ENCODE measurements around a stretch of chr12.

GRCh38 chr12:6533194-6533663 lies 1.1 kb upstream of the GAPDH start:
- PRO-cap, 6 experiments = peak in 6 of 6 experiments; most common plus-strand start chr12:6533559 (in 3); most common minus-strand start chr12:6533533 (in 3)
- RAMPAGE, long total RNA, 2 experiments = no peak in any of the 2 experiments
- RRBS = 3% methylated on average over 1 of the region's 11 CpGs

- PRO-cap, 6 experiments = peak in 1 of 6 experiments; most common plus-strand start chr12:6537989 (in 1); most common minus-strand start chr12:6537809 (in 1)
- RAMPAGE, long total RNA, 2 experiments = start-site peak on the minus strand in 2 of 2 experiments, at chr12:6537965-6538334 at its widest, 18 to 36 reads per replicate
- RRBS = no CpG with 5 or more reads among the region's 20 CpGs
These were observed 3.4 kb downstream of the GAPDH start for GRCh38 chr12:6537444-6538470.

GRCh38 chr12:6569191-6569735 lies 1.2 kb upstream of the NOP2 start:
- PRO-cap, 6 experiments = no peak in any of the 6 experiments
- RAMPAGE, long total RNA, 2 experiments = no peak in any of the 2 experiments
- RRBS = 100% methylated on average over 2 of the region's 15 CpGs

DNA sequence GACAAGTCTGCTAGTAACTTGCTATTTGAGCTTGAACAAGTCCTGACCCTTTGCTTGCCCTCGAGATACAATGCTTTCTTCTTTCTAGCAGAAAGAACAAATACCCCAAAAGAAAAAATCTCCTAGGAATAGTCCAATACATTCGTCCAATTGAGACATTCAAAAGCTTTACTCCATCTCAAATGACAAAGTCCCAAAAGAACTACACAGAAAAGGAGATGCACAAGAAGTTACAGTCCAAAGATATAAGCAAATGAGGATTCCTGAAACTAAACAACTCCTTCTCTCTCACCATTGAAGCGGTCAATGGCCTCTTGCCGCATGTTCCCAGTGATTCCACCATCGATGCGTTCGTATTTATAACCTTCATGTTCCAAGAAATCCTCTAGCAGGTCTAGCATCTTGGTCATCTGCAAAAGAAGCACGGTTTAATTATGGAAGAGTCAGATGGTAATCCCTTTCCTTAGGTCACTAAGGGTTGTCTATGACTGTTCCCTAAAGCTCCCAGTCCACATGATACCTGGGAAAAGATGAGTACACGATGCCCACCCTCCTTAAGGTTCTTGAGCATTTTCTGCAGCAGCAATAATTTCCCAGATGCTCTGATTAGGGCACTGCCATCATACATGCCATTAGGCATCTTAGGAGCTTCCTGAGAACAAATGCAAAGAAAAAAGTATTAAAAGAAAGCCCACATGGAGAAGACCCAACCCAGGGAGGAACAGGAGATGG lies 15.8 kb downstream of the CHD4 start:
- PRO-cap, 6 experiments = peak in 1 of 6 experiments; most common minus-strand start position 349 of the sequence (in 1)
- RAMPAGE, long total RNA, 2 experiments = no peak in any of the 2 experiments
- RRBS = no CpG with 5 or more reads among the region's 9 CpGs

GRCh38 chr12:6607973-6608891 lies 1.1 kb upstream of the CHD4 start:
- PRO-cap, 6 experiments = no peak in any of the 6 experiments
- RAMPAGE, long total RNA, 2 experiments = no peak in any of the 2 experiments
- RRBS = no CpG with 5 or more reads among the region's 10 CpGs

GRCh38 chr12:6631897-6632746 lies 3.6 kb downstream of the LPAR5 start:
- PRO-cap, 6 experiments = peak in 1 of 6 experiments; most common plus-strand start chr12:6632517 (in 1)
- RAMPAGE, long total RNA, 2 experiments = no peak in any of the 2 experiments
- RRBS = no CpG with 5 or more reads among the region's 22 CpGs

- PRO-cap, 6 experiments = peak in 1 of 6 experiments; most common plus-strand start chr12:6639444 (in 1)
- RAMPAGE, long total RNA, 2 experiments = no peak in any of the 2 experiments
- RRBS = no CpG with 5 or more reads among the region's 17 CpGs
These were observed 3.5 kb upstream of the LPAR5 start for GRCh38 chr12:6638828-6640008.

- PRO-cap, 6 experiments = no peak in any of the 6 experiments
- RAMPAGE, long total RNA, 2 experiments = no peak in any of the 2 experiments
- RRBS = no CpG with 5 or more reads among the region's 7 CpGs
These were observed 809 bp downstream of the ZNF384 start for GRCh38 chr12:6688390-6688741.

- PRO-cap, 6 experiments = no peak in any of the 6 experiments
- RAMPAGE, long total RNA, 2 experiments = no peak in any of the 2 experiments
- RRBS = 7% methylated on average over 11 of the region's 32 CpGs
These were observed 1.7 kb downstream of the PTMS start for GRCh38 chr12:6767564-6768472.

- PRO-cap, 6 experiments = no peak in any of the 6 experiments
- RAMPAGE, long total RNA, 2 experiments = no peak in any of the 2 experiments
- RRBS = 21% methylated on average over 26 of the region's 70 CpGs
These were observed 1.5 kb downstream of the LAG3 start for GRCh38 chr12:6773450-6774527.

DNA sequence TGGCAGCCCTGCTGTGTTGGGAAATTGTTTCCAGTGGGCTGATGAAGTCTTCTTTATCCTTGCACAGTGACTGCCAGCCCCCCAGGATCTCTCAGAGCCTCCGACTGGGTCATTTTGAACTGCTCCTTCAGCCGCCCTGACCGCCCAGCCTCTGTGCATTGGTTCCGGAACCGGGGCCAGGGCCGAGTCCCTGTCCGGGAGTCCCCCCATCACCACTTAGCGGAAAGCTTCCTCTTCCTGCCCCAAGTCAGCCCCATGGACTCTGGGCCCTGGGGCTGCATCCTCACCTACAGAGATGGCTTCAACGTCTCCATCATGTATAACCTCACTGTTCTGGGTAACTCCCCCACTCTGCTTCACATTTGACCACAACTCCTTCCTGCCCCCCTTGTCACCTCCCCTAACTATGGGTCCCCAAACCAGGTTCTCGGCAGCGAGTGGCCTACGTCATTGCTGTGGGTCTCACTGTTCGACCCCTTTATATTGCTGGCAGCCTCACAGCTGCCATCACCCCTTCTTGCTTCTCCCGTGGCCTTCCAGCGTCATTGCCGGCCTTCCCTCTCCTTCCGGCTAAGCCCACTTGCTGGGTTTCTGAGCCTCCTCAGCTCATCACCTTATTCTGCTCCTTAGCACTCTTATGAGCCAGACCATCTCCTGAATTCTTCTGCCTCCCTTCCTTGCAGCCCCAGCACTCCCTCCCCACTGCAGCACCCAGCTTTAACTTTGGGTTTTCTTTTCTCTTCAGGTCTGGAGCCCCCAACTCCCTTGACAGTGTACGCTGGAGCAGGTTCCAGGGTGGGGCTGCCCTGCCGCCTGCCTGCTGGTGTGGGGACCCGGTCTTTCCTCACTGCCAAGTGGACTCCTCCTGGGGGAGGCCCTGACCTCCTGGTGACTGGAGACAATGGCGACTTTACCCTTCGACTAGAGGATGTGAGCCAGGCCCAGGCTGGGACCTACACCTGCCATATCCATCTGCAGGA lies 2.5 kb downstream of the LAG3 start:
- PRO-cap, 6 experiments = no peak in any of the 6 experiments
- RAMPAGE, long total RNA, 2 experiments = no peak in any of the 2 experiments
- RRBS = no CpG with 5 or more reads among the region's 22 CpGs

DNA sequence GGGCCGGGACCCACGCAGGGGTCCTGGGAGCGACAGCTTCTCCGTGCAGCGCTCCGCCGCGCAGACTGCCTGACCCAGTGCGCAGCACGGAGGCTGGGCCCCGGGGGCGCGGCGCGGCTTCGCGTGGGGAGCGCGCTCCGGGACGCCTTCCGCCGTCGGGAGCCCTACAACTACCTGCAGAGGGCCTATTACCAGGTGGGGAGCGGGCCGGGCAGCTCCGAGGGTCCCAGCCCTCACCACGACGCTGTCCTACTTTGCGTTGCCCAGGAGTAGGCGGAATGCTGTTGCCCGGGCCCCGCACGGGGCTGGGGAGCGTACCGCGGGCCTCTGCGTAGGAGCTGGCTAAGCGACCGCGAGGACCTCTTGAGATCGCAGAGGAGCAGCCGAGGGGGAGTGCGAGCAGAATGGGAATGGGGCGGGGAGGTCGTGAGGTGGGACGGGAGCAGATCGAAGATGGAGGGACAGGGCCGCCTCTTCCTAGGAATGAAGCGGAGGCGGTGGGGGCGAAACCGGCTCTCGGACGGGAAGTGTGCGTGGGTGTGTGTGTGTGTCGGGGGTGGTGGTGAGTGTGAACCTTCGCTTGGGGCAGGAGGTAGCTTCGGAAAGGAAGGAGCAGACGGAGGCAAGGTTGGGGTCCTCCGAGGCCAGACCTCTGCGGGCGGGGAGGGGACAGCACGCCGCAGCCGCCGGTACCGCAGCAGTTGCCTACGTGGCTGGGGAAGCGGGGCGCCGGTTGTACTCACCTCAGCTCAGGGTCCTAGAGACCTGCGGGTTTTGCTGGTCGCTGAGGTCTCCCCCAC lies 737 bp downstream of the P3H3 start:
- PRO-cap, 6 experiments = peak in 6 of 6 experiments; most common plus-strand start position 91 of the sequence (in 2); most common minus-strand start position 715 of the sequence (in 5)
- RAMPAGE, long total RNA, 2 experiments = no peak in any of the 2 experiments
- RRBS = 1% methylated on average over 25 of the region's 74 CpGs

DNA sequence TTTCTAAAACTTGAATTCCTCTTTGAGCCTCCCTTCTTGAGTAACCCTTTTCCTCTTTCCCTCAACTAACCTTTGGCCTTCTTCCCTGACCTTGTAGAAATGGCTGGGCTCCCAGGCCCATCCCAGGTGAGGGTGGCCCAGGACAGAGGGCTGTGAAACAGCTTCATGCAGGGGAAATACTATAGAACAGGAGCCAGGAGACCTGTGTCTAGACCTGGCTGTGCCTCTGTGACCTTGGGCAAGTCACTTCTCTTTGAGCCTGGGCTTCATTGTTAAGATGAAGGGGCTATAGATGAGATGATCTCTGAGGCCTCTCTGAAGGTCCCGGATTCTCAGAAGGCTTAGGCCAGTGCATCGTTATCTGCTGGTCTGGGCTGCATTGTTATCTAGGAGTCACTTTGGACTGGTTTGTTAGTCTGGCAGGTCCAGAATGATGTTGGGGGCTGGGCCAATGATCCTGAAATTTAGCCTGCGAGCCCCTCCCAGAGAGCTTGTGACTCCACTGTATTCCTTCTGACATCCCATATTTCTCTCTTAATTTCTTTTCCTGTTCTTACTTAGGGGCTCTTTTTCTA lies 2.2 kb downstream of the ATN1 start:
- PRO-cap, 6 experiments = no peak in any of the 6 experiments
- RAMPAGE, long total RNA, 2 experiments = no peak in any of the 2 experiments
- RRBS = no CpG with 5 or more reads among the region's 3 CpGs

GRCh38 chr12:6936398-6937349 lies 7.1 kb upstream of the C12orf57 start:
- PRO-cap, 6 experiments = peak in 1 of 6 experiments; most common plus-strand start chr12:6936988 (in 1)
- RAMPAGE, long total RNA, 2 experiments = no peak in any of the 2 experiments
- RRBS = 24% methylated on average over 7 of the region's 29 CpGs

- PRO-cap, 6 experiments = peak in 1 of 6 experiments; most common plus-strand start chr12:6939080 (in 1)
- RAMPAGE, long total RNA, 2 experiments = no peak in any of the 2 experiments
- RRBS = 59% methylated on average over 3 of the region's 24 CpGs
These were observed 4.9 kb upstream of the C12orf57 start for GRCh38 chr12:6938647-6939562.

DNA sequence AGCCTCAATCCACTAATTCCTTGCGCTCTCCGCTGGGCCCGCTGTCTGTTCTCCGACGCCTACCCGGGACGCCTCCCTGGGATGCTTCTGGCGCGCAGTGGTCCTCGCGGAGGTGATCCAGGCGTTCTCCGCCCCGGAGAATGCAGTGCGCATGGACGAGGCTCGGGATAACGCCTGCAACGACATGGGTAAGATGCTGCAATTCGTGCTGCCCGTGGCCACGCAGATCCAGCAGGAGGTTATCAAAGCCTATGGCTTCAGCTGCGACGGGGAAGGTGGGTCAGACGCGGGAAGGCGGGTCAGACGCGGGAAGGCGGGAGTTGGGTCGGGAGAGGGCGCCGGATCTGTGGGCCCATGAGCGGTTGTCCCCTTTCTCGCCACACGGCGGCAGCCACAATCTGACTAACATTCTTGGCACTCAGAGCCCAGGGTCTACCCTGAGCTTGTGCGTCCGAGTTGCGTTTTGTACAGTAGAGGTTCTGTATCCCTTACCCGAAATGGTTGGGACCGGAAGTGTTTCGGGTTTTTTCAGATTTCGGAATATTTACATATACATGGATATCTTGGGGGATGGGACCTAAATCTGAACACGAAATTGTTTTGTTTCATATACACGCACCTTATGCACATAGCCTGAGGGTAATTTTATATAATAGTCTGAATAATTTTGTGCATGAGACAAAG lies 698 bp downstream of the C12orf57 start:
- PRO-cap, 6 experiments = peak in 6 of 6 experiments; most common plus-strand start position 47 of the sequence (in 1); most common minus-strand start position 253 of the sequence (in 6)
- RAMPAGE, long total RNA, 2 experiments = no peak in any of the 2 experiments
- RRBS = under 1% methylated on average over 13 of the region's 46 CpGs

DNA sequence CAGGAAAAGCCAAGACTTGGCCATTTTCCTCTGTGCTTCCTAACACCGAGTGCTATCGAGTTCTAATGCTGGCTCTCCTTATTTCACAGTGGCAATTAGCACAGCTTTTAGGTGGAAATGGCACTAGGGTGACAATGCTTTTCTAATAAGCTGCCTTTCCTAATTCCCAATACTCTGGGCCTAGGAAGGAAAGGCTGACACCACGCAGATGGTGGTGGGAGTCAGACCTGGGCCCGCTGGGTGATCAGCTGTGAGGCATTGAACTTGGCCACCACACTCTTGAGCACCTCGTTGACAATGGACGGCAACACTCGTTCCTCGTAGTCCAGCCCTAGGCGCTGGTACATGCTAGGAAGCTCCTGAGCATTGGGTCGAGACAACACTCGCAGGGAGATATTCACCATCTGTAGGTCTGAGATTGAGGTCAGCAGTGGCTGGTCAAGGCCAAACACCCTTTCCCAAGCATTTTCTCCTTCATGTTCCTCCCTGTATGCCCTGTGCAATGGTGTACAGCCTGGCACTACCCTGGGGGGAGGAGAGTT lies 2.2 kb downstream of the PHB2 start:
- PRO-cap, 6 experiments = no peak in any of the 6 experiments
- RAMPAGE, long total RNA, 2 experiments = start-site peak on the minus strand in 2 of 2 experiments, centred at positions 246 to 251 of the sequence, 71 to 183 reads per replicate
- RRBS = no CpG with 5 or more reads among the region's 11 CpGs

- PRO-cap, 6 experiments = no peak in any of the 6 experiments
- RAMPAGE, long total RNA, 2 experiments = no peak in any of the 2 experiments
- RRBS = no CpG with 5 or more reads among the region's 1 CpG
These were observed 5.7 kb downstream of the LPCAT3 start for GRCh38 chr12:7012618-7012909.

DNA sequence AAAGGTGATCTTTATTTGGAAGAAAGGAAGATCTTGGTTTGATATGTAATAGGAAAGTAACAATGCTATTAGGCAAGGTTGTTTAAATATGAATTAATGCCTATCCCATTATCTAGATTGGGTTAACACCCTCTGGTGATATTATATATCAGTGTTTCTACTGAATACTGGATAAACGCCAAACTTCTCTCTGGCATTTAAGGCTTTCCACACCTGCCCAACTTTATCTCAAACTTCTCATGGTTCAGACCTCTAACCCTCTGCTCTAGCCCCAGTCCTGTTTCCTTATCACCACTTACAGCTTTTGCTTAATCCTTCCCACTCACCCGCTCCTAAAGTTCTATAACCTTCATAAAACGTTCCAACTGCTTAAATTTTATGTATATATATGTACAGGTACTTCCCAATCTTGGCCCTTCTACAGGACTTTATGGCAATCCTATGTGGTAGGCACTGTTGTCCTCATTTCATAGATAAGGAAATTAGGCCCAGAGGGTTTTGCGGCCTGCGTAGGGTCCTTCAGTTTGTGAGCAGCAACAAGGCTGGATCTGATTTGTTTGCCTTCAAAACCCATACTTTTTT lies 1.3 kb downstream of the LPCAT3 start:
- PRO-cap, 6 experiments = no peak in any of the 6 experiments
- RAMPAGE, long total RNA, 2 experiments = no peak in any of the 2 experiments
- RRBS = no CpG with 5 or more reads among the region's 5 CpGs

DNA sequence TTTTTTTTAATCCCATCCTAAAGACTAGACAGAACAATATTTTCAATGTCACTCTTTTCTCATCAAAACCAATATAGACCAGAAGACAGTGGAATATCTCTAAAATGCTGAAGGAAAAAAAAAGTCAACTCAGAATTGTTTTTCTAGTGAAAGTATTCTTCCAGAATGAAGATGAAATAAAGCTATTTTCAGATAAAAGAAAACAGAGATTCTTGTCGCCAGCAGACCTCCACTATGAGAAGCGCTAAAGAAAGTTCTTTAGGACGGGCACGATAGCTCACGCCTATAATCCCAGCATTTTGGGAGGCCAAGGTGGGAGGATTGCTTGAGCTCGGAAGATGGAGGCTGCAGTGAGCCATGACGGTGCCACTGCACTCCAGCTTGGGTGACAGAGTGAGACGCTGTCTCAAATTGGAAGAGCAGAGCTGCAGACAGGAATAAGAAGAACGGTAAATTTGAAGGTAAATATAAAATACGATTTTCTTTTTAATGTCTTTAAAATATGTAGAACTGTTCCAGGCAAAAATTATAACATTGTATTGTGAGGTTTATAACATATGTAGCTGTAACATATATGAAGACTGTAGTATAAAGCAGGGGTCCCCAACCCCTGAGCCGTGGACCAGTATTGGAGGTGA lies 2.3 kb upstream of the C1RL start:
- PRO-cap, 6 experiments = no peak in any of the 6 experiments
- RAMPAGE, long total RNA, 2 experiments = no peak in any of the 2 experiments
- RRBS = no CpG with 5 or more reads among the region's 11 CpGs

All from heart left ventricle (tissue), 7 donors.